Neural crest cell (in vitro differentiated cells): ENCODE results near the genes POLR1H and PPP1R18.

DNA sequence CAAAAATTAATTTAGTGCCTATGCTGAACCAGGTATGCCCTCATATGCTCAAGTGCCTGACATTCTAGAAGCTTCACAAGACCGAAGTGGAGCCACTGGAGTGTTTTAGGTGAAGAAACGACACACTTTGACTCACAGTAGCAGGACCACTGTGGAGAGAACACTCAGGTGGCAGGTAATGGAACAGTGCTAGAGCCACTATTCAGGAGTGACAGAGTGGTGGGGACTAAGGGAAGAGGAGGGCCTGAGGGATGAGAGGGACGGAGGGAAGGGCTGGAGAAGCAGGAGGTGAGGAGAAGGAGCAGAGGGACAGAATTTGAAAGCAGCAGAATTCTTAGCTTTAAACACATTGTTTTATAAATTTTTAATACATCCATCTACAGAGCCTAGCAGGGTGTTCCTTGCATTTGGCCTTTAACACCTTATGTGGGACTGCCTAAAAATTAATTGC is 1.8 kb upstream of the HLA-F start:
- PRO-cap: no peak

- PRO-cap: no peak
Measured at GRCh38 chr6:29748219-29748873, 25.1 kb downstream of the HLA-F start.

DNA sequence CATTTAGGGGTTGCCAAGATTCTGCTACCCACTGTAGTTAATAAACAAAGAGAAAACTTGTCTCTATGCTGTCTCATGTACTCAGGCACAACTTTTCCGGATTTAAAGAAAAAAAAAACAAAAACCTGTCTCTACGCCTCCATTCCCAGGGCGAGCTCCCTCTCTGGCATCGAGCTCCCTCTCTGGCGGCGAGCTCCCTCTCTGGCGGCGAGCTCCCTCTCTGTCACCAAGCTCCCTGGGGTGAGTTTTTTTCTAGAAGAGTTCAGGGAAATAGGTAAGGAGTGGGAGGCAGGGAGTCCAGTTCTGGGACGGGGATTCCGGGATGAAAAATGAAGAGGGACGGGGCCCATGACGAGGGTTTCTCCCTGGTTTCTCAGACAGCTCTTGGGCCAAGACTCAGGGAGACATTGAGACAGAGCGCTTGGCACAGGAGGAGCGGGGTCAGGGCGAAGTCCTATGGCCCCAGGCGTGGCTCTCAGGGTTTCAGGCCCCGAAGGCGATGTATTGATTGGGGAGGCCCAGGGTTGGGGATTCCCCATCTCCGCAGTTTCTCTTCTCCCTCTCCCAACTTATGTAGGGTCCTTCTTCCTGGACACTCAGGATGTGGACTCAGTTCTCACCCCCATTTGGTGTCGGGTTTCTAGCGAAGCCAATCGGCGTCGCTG is 16.5 kb upstream of the HLA-A start:
- PRO-cap: no peak

DNA sequence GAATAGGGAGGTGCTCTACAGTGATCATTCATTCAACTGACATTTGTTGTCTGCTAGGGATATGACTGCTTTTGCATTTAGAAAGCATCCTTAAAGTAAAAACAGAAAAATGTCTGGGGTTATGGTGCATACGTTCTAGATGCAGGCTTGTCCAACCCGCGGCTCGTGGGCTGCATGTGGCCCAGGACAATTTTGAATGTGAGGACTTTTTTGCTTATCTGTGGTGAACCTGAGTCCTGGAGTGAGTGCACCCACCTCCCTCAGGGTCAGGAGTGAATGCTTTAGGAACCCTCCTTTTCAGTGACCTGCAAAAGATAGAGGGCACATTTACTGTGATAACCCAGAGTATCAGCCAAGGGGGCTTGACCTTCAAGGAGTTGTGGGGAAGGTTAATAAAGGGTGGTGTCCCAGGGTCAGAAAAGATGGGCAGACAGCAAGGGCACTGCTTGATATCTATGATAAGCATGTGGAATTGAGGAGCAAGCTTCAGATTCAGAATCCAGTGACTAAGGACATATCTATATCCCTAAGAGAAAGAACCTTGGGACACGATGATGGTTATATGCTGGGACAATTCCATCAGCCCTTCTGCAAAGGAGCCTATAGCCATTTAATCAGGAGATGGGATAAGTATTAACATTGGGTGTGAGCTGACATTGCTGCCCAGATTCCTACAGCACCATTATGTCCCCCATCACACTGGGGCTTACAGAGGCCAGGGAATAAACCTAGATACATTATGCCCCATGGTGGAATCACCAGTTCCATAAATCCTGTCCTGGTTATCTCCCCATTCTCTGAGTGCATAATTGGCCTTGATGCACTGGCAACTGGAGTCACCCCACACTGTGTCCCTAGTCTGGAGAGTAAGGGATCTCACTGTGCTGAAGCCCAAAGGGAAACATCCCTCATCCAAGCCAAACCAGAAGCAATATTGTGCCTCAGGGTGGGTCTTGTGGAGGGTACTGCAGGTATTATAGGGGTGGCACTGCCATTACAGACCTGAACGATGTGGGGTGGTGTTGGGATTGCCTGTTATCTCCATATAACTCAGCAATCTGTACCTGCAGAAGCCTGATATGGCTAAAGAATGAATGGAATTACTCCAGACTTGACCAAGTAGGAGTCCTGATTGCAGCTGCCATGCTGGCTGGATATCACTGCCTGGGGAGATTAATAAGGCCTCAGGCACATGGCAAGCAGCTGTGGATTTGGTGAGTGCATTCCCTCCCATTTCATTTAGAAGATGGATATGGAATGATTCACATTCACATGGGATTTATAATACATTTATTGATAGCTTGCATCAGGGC is 4.7 kb downstream of the HLA-A start:
- PRO-cap: no peak

DNA sequence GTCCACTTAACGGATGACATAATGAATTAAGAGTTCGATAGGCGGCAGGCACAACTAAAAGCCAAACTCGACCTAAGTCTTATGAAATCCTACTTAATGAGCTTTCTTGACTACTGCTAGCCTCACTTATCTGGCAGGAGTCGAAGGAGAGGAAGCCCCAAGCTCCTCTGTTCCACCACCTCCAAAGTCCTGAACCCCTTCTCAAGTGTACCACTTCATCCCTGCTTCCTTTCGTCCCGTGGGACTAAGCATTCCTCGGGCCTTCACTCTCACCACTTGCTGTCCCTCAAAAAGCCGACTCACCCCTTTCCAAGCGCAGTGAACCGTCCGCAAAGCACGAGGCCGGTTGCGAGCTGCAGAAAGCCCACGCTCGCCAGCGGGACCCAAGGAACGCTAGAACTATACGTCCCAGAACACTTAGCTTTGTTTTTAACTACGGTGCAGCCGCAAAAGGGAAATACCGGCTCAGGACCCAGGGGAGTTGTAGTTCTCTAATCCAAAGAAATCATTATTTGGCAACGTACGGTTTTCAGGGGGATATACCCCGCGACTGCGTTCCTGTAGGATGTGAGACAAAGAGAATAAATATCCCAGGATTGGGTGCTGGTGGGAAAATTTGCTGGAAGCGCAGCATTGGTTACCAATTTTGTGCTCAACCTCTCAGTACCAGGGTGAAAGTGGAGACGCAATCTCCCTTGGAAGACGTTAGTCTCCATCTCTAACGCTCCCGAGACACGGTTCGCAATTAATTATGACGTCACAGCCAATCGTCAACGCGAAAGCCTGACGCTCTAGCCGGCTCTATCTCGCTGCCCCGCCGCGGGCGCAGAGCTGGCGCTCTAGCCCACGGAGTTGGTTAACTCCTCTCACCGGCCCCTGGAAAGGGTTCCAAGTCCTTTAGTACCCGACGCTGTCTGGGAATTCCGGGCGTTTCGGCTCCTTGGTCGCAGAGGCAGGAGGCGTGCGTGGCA is at the start of gene POLR1H:
Gene POLR1H, plus strand, starts transcription at position 828 of the 971 bp plus-strand sequence.
- PRO-cap: unidirectional peak, plus-strand start at position 125 of the sequence; bidirectional peak, plus-strand start at position 358 of the sequence, minus-strand start at position 293 of the sequence; bidirectional peak, plus-strand start at position 511 of the sequence, minus-strand start at position 403 of the sequence; bidirectional peak, plus-strand start at position 828 of the sequence, minus-strand start at position 720 of the sequence

DNA sequence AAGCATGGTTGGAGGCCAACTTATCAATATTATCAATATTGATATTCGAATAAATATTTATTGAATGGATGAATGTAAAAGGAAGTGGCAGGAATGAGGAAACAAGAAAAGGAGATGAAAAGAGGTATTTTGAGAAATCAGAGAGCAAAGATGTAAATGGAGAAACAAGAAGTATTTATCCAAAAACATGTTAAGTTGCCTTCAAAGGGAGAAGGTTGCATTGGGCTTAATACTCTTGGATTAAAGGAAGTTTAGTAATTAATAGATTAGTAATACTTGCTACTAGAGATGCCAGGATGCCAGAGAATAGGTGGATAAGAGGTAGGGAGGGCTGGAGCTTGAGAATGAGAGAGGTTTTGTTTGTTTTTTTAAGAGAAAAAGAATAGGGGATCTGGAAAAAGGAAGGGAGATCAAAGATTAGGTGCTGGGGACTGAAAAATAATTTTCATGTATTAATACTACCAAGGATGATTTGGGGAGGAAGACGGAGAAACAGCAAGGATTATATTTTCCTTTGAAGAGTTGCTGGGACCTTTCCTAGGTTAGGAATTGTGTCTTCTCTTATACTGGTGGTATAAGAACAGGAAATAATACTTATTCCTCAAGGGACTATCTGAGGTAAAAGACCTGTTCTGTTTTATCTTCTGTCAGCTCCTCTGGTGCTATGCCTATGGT is 952 bp downstream of the PPP1R11 start:
- PRO-cap: no peak

DNA sequence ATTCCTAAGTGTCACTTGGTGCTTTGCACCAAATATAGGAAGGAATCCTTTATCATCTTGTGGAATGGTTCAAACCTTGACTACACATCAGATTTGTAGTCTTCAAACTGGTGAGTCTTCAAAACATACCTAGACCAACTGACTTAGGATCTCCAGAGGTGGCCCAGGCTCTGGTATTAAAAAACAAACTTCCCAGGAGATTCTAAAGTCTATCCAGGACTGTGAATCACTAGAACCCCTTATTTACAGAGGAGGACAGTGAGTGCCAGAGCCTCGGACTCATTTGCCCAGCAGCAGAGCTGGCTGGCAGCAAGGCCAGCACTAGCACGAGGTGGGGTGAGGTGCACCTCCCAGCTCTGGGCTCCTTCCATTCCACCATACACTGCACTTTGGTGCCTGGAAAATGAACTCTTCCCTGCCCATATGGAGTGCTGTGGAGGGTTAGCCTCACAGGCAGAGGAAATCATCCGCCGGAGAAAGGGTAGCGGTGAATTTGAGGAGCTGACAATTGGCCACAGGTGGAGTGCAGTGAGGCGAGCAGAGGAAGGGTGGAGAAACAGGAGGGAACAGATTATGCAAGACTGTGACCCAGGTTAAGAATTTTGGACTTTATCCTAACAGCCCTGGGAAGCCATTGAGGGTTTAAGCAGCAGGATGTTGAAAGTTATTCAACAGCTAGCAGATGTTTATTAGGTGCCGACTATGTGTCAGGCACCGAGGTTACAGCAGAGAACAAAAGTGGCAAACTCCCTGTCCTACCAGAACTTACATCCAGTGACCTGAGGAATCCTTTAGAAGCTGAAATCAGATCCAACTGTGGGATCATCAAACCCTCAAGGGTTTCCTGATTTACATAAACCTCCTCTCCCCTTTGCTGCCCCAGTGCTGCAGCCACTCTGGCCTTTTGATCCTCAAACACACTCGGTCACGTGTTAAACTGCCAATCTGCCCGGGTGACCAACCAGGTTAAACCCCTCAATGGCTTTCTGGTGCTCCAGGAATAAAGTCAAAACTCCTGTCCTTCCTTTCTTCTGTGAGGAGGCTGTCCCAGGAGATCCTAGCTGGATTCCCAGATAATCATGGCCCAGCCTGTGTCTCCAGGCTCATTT is 6.3 kb downstream of the TRIM26 start:
- PRO-cap: no peak

DNA sequence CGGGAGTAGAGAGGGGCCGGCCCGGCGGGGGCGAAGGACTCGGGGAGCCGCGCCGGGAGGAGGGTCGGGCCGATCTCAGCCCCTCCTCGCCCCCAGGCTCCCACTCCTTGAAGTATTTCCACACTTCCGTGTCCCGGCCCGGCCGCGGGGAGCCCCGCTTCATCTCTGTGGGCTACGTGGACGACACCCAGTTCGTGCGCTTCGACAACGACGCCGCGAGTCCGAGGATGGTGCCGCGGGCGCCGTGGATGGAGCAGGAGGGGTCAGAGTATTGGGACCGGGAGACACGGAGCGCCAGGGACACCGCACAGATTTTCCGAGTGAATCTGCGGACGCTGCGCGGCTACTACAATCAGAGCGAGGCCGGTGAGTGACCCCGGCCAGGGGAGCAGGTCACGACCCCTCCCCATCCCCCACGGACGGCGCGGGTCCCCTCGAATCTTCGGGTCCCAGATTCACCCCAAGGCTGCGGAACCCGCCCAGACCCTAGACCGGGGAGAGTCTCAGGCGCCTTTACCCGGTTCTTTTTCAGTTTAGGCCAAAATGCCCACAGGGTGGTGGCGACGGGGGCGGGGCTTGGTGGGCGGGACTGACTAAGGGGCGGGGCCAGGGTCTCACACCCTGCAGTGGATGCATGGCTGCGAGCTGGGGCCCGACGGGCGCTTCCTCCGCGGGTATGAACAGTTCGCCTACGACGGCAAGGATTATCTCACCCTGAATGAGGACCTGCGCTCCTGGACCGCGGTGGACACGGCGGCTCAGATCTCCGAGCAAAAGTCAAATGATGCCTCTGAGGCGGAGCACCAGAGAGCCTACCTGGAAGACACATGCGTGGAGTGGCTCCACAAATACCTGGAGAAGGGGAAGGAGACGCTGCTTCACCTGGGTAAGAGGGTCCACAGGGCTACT is 575 bp downstream of the HLA-E start:
- PRO-cap: unidirectional peak, minus-strand start at position 322 of the sequence

DNA sequence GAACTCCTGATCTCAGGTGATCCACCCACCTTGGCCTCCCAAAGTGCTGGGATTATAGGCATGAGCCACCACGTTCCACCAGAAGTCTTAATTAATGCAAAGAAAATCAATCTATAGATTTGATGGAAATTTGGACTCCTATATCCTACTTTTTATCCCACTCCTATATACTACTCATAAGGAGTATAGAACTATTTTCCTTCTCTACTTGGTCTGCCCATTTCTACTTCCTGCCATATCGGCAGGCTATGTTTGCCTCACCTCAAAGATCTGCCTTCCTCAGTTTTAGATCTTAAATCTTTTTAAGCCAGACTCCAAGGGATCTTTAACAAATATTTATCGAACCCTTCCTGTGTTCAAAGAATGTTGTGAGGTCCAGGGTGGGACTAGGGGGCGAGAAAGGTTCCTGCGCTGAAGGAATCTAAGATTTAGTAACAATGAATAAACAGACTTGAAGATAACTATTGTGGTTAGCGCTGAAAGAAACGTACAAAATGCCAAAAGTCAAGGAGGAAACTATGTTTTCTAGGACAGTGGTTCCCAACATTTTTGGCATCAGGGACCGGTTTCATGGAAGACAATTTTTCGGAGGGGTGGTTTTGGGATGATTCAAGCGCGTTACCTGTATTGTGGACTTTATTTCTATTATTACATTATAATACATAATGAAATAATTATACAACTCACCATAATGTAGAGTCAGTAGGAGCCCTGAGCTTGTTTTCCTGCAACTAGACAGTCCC is 6.1 kb downstream of the HLA-E start:
- PRO-cap: no peak

- PRO-cap: no peak
Measured at GRCh38 chr6:30562310-30562767, 5.2 kb downstream of the PRR3 start.

GRCh38 chr6:30572945-30573797 is 1.9 kb downstream of the ABCF1 start:
- PRO-cap: no peak

DNA sequence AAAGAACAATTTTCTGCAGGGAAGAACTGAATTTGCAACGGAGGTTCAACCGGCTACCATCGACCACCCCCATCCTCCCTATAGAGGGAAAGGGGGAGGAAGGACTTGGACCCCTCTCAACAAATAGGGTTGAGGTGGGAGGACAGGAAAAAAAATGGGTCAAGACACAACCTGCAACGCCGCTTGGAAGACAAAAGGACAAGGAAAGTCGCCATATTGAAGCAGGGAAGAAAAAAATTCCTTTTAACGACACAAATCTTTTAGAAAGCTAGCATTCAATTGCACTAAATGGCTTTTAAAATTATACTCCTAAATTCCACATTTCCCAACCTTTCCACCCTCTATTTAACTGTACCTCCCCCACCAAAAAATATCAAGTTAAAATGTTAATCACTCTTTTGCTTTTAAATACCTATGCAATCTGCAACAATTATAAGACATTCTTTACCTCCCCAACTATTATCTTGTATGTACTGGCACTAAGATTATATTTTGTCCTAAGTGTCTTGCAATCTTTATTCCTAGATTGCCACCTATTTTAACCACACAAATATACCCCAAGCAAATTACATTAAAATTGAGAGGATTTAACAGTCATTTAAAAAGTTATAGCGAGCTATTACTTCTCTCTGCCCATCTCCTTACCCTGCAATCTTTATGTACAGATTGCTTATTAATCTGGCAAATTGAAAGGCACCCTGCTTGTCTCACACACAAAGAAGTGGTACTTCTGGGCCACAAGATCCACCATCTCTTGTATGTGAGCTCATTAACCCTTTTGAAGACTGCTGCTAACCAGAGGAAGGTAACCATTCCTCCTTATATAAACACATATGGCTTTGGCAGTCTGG is 1.5 kb downstream of the PPP1R10 start:
- PRO-cap: bidirectional peak, plus-strand start at position 167 of the sequence, minus-strand start at position 80 of the sequence; bidirectional peak, plus-strand start outside the sequence, minus-strand start at position 653 of the sequence

GRCh38 chr6:30686323-30687094 is at the start of gene PPP1R18:
Gene PPP1R18 (minus strand): TSS chr6:30686645.
- PRO-cap: bidirectional peak, plus-strand start at chr6:30686766, minus-strand start at chr6:30686467; bidirectional peak, plus-strand start at chr6:30687024, minus-strand start at chr6:30687003

- PRO-cap: no peak
Measured at GRCh38 chr6:30703239-30704297, 12.8 kb upstream of the NRM start.

GRCh38 chr6:30743459-30744076 is 779 bp downstream of the IER3 start:
- PRO-cap: no peak

DNA sequence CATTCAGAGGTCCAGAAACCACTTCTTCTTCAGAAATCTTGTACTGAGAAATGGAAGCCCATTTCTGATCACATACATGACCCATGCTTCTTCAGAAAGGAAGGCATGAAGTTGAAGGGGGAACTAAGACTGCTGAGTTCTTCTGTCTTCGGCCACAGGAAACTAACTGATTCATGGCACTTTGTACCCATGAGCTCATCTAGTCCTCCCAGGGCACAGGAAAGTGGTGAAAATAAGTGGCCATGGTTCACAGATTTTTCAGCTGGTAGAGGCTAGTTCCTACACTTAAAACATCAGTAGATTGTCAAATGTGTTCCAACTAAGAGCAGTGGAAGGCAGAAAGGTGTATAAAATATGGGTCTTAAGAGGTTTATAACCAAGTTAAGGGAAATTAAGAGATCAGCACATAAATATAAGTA is 14.7 kb upstream of the IER3 start:
- PRO-cap: no peak

DNA sequence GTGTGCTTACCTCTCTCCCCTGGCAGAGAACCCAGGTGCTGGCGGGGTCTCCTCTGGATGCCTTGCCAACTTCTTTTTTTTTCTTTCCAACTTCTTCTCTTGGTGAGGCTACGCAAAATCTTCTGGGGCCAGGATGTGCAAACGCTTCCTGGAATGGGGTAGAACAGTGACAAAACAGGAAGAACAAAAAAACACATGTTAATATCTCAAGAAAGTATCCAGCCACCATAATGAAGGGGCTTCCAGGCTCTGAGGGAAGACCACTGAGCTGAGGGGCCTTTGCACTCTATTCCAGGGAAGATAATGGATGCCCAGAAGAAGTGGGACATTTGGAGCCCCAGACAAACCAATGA is 53.8 kb upstream of the DDR1 start:
- PRO-cap: no peak

GRCh38 chr6:30839687-30840100 is 44.6 kb upstream of the DDR1 start:
- PRO-cap: no peak

GRCh38 chr6:30916953-30917337 is 2.9 kb downstream of the VARS2 start:
- PRO-cap: no peak

DNA sequence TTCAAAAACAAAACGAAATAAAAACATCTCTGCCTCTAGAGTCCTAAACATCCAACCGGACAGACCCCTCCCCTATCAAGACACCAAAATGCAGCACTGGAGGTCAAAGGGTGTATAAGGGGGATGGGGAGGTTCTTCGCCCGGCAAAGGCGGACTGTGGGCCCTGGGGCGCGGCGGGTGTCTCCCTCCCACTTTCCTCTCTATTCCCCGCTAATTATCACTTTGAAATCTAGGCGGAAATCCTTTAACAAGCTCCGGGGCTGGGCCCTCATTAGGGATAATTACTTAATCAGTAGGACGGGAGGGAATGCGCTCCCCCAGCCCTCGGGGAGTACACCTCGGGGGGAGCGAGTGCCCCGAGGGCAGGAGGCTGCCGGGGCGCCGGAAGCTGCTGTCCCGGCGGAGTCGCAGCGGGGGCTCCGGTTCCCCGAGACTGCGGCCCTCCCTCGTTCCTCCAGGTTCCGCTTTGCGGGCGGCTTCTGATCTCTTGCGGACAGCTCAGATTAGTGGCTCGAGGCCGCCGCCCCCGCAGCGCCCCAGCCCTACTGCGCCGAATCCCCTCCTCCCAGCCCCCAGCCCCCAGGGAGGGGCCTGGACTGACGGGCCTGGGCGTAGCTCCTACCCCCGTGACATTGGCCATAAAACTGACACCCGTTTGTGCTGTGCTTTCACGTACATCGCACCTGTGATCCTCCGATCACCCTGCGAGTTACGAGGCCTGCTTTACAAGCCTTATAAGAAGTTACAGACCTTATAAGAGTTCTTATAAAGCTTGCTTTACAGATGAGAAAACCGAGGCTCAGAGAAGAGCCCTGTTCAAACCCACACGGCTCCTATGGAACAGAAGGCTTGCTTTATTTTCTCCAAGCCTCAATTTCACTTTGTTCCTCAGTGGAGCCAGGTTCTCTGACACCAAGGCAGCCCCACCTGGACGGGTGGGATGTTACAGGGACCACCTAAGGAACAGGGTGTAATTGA is 14.8 kb downstream of the MUCL3 start:
- PRO-cap: unidirectional peak, plus-strand start at position 130 of the sequence; bidirectional peak, plus-strand start at position 506 of the sequence, minus-strand start at position 455 of the sequence